ENCODE results near the gene KIAA0930.

- PRO-cap, 4 experiments: no peak in any of the 4 experiments
- RAMPAGE, long total RNA, 2 experiments: no peak in any of the 2 experiments
- RRBS: no CpG with 5 or more reads among the region's 11 CpGs
Measured at GRCh38 chr22:44129026-44129445, 51.7 kb upstream of the PARVG start.

- PRO-cap, 4 experiments: peak in 1 of 4 experiments; most common plus-strand start chr22:44145072 (in 1)
- RAMPAGE, long total RNA, 2 experiments: no peak in any of the 2 experiments
- RRBS: no CpG with 5 or more reads among the region's 7 CpGs
Measured at GRCh38 chr22:44145000-44145347, 35.8 kb upstream of the PARVG start.

DNA sequence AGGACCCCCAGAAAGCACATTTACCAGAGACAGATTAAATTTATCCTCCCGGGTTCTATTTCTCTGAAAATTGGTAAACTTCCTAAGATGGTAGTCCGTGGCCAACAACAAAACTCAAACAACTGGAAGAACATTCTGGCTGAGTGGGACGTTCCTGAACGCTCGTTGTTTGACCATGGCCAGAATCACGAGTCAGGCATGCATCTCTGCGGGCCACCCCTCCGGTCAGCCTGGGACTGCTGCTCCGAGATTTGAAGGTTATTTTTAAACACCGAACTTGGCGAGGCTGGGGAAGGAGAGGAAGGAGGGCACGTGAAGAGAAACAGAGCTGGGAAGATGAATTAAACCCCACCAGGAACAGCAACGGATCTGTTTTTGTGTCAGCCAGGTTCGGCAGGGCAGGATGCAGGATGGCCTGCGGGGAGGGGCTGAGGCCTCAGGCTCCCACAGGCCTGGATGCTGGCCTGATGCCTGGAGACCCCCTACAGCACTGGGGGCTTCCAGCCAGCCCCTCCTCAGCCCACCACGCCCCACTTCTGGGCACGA lies 5.2 kb downstream of the SHISAL1 start:
- PRO-cap, 4 experiments: peak in 4 of 4 experiments; most common plus-strand start position 372 of the sequence (in 3); most common minus-strand start position 124 of the sequence (in 3)
- RAMPAGE, long total RNA, 2 experiments: no peak in any of the 2 experiments
- RRBS: no CpG with 5 or more reads among the region's 17 CpGs

- PRO-cap, 4 experiments: no peak in any of the 4 experiments
- RAMPAGE, long total RNA, 2 experiments: no peak in any of the 2 experiments
- RRBS: no CpG with 5 or more reads among the region's 6 CpGs
Measured at GRCh38 chr22:44519565-44520270, 21.7 kb upstream of the RTL6 start.

GRCh38 chr22:44524167-44524422 lies 26.1 kb upstream of the RTL6 start:
- PRO-cap, 4 experiments: no peak in any of the 4 experiments
- RAMPAGE, long total RNA, 2 experiments: no peak in any of the 2 experiments
- RRBS: no CpG with 5 or more reads among the region's 3 CpGs

DNA sequence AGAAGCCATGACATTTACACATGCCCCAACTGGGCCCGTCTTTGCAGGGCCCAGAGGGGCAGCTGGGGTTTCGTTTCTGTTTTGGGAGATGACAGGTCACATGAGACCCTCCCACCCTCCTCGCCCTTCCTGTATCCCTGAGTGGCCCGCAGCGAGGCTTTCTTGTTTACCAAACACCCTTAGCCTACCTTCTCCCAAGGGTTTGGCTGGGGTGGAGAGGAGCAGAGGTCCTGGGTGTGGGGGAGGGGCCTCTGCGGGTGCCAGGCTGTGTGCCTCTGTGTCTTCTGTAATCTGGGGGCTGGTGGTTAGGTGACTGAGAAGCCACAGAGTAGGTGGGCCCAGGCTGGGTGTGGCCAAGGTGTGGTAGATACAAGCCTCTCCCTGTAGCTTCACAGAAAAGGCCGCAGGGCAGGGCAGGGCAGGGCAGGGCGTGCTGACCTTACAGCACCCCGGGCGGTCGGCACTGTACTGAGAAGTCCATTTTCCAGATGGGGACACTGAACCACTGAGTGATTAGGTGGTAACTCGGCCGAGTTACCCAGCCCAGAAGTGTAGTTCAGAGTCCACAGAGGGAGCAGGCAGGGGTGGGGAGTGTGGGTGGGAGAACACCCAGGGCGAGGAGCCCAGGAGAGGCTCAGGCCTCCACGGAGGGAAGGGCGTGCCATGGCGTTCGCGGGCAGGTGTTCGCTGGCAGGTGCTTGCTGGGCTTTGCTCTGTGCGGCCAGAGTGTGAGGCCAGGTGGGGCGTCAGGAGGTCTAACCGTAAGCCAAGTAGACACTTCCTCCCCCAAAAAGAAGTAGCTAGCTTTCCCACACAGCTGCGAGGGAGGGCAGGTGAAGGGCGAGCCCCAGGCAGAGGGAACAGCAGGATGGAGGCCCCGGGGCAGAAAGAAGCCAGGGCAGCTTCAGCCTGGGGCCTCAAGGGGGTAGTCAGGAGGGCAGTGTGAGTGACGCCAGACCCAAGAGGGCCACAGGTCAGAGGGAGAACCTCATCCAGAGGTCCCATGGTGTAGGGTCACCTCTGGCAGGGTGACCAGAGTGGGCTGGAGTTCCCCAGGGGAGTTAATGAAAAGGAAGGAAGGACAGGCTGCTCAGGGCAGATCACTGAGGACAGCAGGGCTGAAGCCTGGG lies 8.8 kb downstream of the PRR5 start:
- PRO-cap, 4 experiments: no peak in any of the 4 experiments
- RAMPAGE, long total RNA, 2 experiments: no peak in any of the 2 experiments
- RRBS: 0% methylated on average over 1 of the region's 27 CpGs

DNA sequence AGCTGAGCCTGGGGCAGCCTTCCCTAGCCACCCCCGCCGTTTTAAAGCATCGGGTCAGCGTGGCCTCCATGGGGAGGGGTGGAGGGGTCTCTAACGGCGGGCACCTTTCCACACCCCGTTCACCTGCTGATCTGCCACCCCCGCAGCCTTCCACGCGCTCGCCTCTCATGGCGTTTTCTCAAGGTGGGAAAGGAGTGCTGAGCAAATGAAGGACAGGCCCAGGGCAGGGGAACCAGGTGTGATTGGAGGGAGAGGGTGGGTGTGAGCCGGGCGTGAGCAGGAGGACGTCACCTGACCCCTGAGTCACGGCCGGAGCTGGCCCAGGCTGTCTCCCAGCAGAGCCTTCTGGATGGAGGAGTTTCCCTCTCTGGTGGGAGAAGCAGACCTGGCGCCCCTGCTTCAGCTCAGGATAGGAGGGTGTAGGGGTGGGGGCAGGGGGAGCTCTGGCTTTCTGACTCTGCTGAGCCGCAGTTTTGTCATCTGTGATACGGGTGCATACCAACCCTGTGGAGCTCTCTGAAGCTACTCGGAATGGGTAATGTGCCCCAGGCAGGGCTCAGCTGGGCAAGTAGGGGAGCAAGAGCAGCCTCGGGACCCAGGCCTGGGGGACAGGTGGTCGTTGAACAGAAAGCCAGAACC lies 14.0 kb upstream of the ARHGAP8 start:
- PRO-cap, 4 experiments: peak in 2 of 4 experiments; most common plus-strand start position 354 of the sequence (in 2); most common minus-strand start position 180 of the sequence (in 2)
- RAMPAGE, long total RNA, 2 experiments: no peak in any of the 2 experiments
- RRBS: 10% methylated on average over 5 of the region's 23 CpGs

DNA sequence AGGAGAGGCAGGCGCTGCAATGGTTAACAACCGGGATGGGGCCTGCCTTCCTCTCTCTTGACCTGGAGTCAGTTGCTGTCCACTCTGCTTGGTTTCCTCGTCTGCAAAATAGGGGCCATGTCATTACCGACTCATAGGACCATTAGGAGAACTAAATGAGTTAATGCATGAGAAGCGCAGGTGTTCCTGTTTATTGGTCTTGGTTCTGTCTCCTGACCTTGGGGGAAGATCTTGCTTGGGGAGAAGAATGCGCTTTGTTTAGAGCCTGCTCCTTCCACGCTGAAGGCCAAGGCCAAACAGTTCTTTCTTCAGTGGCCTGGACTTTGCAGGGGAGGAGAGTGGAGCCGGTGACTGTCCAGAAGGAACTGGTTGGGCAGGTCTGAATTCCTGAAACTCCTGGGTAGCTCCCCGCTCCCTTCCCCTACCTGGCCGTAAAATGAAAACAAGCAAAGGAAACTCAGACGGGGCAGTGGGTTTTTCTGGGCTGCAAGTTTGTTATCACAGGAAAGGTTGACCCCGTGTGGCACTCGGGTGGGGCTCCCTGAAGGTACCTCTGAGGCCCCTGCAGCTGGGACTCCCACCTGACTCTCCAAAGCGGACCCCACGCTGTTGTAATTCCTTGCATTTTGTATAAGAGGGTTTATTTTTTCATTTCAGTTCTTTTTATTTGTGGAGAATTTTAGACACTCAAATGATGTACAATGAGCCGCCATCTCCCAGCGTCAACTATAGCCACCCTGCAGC lies 3.6 kb downstream of the ARHGAP8 start:
- PRO-cap, 4 experiments: peak in 1 of 4 experiments; most common plus-strand start position 449 of the sequence (in 1); most common minus-strand start position 367 of the sequence (in 1)
- RAMPAGE, long total RNA, 2 experiments: no peak in any of the 2 experiments
- RRBS: no CpG with 5 or more reads among the region's 17 CpGs

GRCh38 chr22:44865479-44865678 lies 113.0 kb downstream of the ARHGAP8 start:
- PRO-cap, 4 experiments: no peak in any of the 4 experiments
- RAMPAGE, long total RNA, 2 experiments: no peak in any of the 2 experiments
- RRBS: 87% methylated on average over 2 of the region's 7 CpGs

DNA sequence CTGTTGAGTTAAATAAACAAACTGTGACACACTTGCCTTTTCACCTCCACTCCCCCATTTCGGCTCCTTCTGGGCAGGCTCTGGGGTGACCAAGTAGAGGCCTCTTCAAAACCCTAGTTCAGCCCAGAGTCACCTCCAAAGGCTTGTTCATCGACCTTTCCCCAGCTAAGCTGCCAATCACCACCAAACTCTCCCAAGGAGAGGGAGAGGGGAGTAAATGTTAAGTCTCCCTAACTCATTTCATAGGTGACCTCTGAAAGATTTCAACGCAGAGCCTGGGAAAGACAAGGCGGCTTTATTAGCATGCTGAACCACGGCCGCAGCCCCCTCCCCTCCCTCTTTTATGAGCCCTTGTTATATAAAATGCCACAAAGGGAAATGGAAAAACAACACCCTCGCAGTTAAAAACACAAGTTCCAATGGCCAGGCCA lies 3.9 kb downstream of the PHF21B start:
- PRO-cap, 4 experiments: no peak in any of the 4 experiments
- RAMPAGE, long total RNA, 2 experiments: no peak in any of the 2 experiments
- RRBS: no CpG with 5 or more reads among the region's 7 CpGs

- PRO-cap, 4 experiments: no peak in any of the 4 experiments
- RAMPAGE, long total RNA, 2 experiments: no peak in any of the 2 experiments
- RRBS: no CpG with 5 or more reads among the region's 3 CpGs
Measured at GRCh38 chr22:45052745-45053061, 42.9 kb upstream of the PHF21B start.

- PRO-cap, 4 experiments: no peak in any of the 4 experiments
- RAMPAGE, long total RNA, 2 experiments: no peak in any of the 2 experiments
- RRBS: no CpG with 5 or more reads among the region's 11 CpGs
Measured at GRCh38 chr22:45101878-45102358, 61.8 kb upstream of the NUP50 start.

GRCh38 chr22:45162282-45163007 lies 1.3 kb upstream of the NUP50 start:
- PRO-cap, 4 experiments: no peak in any of the 4 experiments
- RAMPAGE, long total RNA, 2 experiments: no peak in any of the 2 experiments
- RRBS: no CpG with 5 or more reads among the region's 27 CpGs

- PRO-cap, 4 experiments: no peak in any of the 4 experiments
- RAMPAGE, long total RNA, 2 experiments: no peak in any of the 2 experiments
- RRBS: 85% methylated on average over 10 of the region's 47 CpGs
Measured at GRCh38 chr22:45196450-45197257, 32.9 kb downstream of the NUP50 start.

GRCh38 chr22:45203761-45204133 lies 36.9 kb downstream of the KIAA0930 start:
- PRO-cap, 4 experiments: no peak in any of the 4 experiments
- RAMPAGE, long total RNA, 2 experiments: start-site peak on the minus strand in 1 of 2 experiments, at chr22:45203905-45203986 at its widest, 21 reads per replicate
- RRBS: 97% methylated on average over 8 of the region's 17 CpGs

DNA sequence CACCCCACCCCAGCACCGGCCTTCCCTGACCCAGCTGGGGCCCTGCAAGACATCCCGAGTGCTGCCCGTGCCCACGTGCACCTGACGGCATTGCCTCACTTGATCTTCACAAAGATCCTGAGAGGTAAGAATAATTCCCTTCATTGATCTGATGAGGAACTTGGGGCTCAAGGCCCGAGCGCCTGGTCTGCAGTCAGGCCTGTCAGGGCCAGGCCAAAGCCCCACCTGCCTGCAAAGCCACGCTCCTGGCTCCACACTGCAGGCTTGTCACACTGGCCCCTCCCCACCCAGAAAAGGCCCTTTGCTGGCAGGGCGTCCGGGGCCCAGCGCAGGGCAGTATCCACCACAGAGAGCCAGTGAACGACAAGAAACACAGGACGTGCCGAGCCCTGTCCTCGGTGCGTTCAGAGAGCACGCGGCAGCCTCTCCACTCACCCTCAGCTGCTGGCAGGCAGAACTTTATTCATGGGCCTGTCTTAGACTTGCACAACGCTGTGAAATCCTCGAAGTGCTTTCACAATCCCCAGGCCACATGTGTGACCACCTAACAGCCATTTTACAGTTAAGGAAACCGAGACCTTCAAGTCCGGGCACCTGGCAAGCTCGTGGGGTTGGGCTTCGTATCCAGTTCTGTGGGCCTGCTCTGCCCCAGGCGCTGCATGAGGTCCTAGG lies 14.8 kb downstream of the KIAA0930 start:
- PRO-cap, 4 experiments: no peak in any of the 4 experiments
- RAMPAGE, long total RNA, 2 experiments: no peak in any of the 2 experiments
- RRBS: no CpG with 5 or more reads among the region's 25 CpGs

DNA sequence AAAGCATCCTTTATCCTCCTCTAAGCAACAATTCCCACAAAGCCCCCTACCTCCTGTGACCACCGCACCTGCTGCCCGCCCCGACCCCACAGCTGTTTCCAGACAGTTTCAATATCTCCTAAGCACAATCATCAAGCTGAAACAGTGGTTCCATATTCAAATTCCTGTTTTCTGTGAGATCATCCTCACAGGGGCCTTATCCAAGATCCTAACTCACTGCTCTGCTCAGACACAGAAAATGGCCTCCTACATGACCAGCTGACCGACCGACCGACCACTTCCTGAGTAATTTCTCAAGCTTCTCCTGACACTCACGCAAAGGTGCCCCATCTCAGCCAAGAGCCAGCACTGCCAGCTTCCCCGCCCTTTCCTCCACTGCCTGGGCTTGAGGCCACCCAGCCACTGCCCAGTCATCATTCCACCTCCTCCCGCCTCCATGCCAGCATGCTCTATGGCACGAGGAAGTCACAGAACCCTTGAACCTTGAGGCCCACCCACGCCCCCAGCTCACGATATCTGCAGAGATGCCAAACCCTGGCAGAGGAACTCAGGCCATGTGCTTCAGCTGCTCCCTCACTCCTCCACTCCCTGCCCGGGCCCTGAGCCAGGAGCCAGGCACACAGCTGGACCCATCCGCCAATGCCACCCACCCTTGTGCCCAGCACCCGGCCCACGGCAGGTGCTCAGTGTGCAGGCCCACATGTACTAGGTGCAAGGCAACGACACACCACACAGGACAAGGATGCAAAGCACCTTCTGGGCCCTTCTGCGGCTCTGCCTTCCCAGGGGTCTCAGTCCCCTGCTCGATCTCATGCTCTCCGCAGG lies 14.0 kb downstream of the KIAA0930 start:
- PRO-cap, 4 experiments: no peak in any of the 4 experiments
- RAMPAGE, long total RNA, 2 experiments: no peak in any of the 2 experiments
- RRBS: 51% methylated on average over 3 of the region's 20 CpGs

DNA sequence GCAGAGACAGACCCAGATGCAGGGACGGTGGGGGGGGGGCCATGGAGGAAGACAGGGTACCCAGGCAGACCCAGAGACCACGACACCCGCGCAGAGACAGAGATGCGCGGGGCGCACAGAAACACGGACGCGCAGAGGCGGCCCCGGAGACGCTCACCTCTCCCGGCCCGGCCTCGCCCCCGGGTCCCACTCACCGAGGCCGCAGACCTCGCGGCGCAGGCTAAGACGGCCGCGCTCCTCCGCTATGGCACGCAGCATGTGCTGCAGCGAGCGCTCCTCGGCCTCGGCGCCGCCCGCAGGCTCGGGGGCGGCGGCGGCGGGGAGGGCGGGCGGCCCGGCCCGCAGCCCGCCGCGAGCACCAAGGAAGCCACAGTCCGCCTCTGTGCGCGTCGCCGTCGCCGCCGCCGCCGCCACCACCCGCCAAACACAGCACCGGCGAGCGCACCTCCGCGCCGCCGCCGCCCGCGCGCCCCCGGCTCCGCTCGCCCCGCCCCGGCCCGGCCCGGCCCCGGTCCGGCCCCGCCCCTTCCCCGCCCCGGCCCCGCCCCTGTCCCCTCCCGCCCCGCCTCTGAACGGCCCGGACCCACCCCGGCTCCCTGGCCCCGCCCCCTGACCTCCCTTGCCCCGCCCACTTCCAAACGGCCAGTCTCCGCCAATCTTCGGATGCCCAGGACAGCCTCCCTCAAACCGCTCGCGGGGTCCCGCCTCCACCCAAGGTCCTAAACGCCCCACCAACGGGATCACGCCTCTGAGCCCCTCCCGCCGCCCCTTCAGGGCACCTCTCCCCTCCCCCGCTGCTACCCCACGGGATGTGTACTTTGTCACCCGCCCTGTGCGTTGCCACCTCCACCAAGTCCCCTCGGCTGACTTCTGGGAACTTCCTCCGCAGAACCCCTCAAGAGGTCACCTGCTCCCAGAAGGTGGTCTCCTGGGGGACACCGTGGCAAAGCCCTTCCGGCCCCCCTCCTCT lies at the start of gene KIAA0930:
KIAA0930 (minus strand) TSS at position 449 of the 970 bp plus-strand sequence.
- PRO-cap, 4 experiments: peak in 4 of 4 experiments; most common plus-strand start position 645 of the sequence (in 3); most common minus-strand start position 479 of the sequence (in 2)
- RAMPAGE, long total RNA, 2 experiments: no peak in any of the 2 experiments
- RRBS: 4% methylated on average over 20 of the region's 108 CpGs

- PRO-cap, 4 experiments: no peak in any of the 4 experiments
- RAMPAGE, long total RNA, 2 experiments: no peak in any of the 2 experiments
- RRBS: no CpG with 5 or more reads among the region's 11 CpGs
Measured at GRCh38 chr22:45308682-45309150, 1.0 kb upstream of the FAM118A start.

DNA sequence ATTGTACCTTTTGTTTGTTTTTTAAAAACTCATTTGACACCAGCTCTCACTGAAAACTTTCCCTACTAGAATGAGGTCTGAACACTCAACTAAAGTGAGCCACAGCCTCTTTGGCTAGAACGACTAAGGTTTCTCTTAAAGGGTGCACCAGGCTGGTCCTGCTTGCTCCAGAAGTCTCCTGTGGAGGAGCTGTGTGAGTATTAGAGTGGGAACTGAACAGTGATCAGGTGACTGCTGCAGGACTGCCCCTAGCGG lies 34.5 kb downstream of the FAM118A start:
- PRO-cap, 4 experiments: no peak in any of the 4 experiments
- RAMPAGE, long total RNA, 2 experiments: no peak in any of the 2 experiments
- RRBS: no CpG with 5 or more reads among the region's 2 CpGs

Data from uterus (tissue), 7 donors.